Left lobe of liver (tissue), 1 donor: ENCODE data around the gene POSTN.

- PRO-cap, result unidirectional peak, minus-strand start at chr13:35124266
These were observed 182.0 kb downstream of the NBEA start for GRCh38 chr13:35124113-35124394.

DNA sequence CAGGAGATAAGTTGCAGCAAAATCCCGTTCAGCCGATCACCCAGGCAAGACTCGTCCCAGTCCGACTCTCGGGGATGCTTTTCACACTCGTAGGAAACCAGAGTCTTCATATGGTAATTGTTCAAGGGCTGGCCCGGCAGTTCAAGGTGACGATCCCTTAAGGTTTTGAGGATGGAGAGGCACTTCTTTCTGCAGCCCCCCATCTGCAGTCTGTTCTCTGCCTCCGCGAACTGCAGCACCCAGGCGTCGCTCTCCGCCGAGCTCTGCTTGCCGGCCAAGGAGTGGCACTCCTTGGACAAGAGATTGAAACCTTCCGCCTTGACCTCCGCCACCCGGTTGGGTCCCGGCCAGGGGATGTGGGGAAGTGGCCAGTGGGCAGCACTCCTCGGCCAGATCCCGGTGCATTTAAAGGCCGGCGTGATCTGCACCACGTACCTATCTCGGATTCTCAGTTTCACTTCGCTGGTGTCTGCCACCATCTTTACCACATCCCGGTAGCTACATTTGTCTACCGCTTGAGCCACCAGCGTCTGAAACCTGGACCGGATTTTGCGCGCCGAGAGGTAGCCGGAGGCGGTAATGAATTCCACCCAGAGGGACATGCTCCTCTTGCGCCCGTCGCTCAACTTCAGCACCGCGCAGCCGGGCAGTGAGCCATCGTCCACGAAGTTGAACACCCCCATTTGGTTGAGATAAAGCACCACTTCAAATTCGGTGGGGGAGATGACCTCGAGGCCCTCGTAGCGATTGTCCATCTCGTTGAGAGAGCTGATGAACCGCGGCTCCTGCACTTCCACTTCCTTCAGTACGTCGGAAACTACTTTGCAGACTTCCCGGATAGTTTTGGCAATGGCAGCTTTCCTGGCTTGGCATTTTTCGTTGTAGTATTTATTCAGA, 1.0 kb downstream of the MAB21L1 start:
- PRO-cap, result no peak

GRCh38 chr13:35760222-35760520, 283.7 kb upstream of the MAB21L1 start:
- PRO-cap, result no peak

DNA sequence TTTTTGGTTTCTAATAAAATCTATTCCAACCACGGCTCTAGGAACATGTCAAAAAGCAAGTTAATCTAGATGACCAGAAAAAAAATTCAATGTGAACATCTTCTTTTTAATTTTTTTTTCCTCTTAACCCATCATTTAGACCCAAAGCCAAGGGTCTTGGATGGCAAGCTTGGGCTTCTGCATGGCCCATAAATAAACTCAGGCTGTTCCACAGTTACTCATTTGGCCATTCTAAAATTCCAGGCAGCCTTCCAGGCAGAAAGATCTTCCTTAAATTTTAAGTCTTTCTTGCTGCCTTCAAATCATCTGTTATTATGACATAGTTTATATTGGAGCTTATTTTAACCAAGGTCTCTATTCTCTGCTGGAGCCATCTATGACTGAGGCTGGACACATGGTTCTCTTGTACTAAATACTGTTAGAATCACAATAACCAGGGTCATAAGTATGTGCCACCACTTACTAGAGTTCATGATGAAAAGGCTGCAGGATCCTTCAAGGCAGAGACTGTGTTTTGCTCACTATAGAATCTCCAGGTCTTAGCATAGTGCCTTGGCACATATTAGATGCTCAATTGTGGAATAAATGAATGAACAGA, 317.4 kb upstream of the MAB21L1 start:
- PRO-cap, result no peak

DNA sequence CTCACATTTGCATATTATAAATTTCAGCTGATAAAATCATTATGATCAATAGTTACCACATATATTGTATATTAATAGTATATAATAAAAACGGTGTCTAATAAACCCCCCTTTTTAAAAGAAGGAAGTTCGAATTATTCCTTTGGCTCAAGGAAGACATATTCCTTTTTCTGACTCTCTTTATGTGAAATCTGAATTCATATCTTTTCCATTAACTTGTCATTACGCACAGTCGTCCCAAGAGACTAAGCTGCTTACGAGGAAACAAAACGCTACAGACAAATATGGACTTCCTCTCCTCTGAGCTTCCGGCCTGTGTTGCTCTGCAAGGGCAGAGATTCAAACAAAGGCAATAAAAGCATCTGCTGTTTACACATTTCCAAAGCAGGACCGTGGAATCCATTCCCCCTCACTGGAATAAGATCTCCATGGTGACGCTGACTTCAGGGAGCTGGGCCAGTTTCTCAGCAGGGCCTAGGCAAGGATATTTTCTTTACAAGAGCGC, 177.8 kb downstream of the DCLK1 start:
- PRO-cap, result no peak

GRCh38 chr13:35968124-35968512, 163.1 kb downstream of the DCLK1 start:
- PRO-cap, result no peak

DNA sequence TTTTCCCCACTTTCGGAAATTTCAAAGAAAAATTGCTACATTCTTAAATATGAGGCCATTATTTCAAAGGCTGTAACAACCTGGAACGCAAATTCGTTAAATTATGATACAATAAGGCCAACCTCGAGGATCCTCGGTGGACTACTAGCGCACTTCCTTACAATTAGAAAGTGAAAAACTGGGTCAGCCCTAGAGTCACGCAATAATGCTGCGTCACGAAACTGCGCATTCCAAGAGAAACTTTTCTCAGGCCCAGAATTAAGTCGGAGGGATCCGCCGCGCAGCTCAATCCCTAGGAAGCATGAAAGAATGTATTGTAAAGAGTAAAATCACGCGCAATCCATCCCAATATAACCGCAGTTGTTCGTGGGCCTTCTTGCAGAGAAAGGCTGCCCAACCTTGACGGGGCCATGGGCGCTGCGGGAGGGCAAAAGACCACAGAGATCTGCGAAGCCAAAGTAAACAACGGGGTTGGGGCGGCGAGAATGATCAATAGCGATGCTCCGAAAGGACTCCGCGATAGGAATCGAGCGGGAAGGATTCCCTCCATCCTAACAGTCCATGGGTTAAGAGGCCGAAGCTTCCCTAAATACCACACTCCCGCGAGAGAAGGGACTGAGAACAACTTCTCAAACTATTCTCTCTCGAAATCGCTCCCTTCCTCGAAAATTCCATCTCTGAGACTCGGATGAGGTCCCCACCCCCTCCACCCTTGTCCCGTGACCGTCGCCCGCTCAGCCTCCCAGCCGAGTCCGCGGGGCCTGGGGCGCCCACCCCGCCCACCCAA, 598 bp downstream of the SPART start:
- PRO-cap, result bidirectional peak, plus-strand start at position 255 of the sequence, minus-strand start at position 146 of the sequence; bidirectional peak, plus-strand start at position 745 of the sequence, minus-strand start at position 686 of the sequence

DNA sequence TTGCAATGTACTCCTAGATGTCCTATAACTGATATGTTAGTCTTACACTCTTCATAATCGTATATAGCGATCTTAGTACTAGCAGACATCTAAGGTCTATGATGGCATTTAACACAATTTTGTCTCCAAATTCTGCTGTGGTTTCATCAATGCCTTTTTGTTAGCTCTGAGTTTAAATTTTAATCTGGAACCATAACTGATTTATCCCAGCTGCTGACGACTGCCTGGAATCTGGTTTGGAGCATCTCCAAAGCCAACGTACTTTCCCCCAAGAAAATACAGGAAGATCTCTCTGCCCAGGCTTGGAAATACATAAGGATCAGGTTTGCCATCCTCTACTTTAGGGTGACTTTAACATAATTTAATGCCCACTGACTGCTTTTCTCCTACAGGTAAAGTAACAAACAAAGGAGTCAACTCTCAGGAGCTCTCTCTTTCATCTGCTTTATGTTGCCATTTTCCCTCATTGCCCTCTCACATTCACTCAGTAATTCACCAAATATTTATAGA, 23.1 kb upstream of the SPART start:
- PRO-cap, result bidirectional peak, plus-strand start at position 271 of the sequence, minus-strand start at position 91 of the sequence

DNA sequence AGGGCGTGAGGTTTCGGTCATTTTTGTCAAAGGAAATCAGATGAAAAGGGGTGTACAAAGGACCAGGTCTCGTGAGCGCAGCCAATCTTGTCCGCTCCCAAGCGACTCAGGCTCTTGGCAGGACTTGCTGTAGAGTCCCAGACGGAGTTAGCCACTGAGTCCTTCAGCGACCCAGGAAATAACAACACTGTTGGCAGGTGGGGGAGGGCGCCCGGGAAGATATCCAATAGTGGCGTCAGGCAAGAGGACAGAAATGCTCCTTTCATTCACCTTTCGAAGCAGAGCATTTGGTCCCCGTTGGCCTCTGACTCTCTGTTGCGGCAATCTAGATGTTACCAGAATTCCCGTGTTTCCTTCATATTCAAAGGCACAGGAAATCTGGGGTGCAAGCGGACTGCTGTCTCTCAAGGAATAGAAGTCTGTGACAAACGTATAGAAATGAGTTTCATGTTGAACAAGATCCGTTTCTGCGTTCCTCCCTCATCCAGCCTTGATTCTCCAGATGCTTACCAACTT, 1.7 kb upstream of the CCNA1 start:
- PRO-cap, result no peak

GRCh38 chr13:37598543-37599004, at the start of gene POSTN:
Gene POSTN, minus strand, starts transcription at chr13:37598768.
- PRO-cap, result no peak

- PRO-cap, result no peak
These were observed 117.1 kb upstream of the POSTN start for GRCh38 chr13:37715665-37716145.

- PRO-cap, result no peak
These were observed 30.2 kb upstream of the TRPC4 start for GRCh38 chr13:37899624-37900265.

DNA sequence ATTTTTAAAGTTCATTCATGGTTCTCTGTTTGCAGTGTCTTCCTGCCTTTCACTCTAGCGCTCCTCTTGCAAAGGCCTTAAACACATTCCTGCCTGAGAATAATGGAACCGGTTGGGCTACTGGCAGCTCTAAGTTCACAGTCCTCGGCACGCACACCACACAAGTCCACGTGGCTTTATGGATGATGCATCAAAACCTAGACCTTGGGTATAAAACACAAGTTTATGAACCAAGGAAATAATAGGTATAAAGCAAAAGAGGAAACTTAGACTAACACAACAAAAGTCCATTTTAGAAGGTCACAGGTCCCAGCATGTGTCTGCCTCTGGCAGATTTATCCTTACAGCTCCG, 65.9 kb downstream of the LHFPL6 start:
- PRO-cap, result no peak

- PRO-cap, result no peak
These were observed 494.0 kb downstream of the COG6 start for GRCh38 chr13:40149422-40149956.

DNA sequence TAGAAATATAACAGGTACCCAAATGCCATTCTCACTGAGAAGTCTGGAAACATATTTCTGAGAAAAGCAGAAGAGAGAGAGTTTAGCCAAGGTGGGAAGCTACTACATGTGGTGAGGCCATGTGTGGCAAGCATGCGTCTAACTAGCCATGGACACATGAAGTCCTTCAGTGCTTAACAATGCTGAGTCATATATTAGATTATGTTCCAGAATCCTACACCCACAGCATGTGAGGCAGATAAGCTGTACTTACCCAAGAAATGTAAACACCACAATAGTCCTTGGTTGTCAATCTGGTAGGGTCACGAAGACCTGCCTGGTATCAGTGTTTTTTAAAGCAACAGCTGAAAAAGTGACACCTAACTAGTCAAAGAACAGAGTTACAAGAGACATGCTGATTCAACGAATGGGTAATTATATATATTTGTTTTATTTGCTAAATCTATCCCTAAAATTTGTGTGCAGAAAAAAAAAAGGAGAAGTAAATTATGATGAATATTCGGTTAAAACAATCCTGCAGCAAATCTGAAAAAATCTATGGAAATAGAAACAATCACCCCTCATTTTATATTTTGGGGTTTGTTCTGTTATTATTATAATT, 484.9 kb downstream of the FOXO1 start:
- PRO-cap, result no peak

GRCh38 chr13:40259798-40260245, 406.6 kb downstream of the FOXO1 start:
- PRO-cap, result no peak

DNA sequence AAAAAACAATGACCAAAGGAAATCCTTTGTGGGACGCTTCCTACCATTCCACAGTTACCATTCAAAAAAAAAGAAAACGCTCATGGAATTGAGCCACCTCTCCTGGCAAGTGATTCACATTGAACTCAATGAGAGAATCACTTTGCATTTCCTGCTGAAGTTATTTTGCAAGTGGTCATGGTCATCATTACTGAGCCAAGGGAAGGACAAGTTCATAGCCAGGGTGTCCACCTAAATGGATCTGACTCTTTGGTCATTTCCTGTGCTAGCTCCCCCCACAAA, 352.6 kb downstream of the FOXO1 start:
- PRO-cap, result no peak

- PRO-cap, result no peak
These were observed 322.9 kb downstream of the FOXO1 start for GRCh38 chr13:40343402-40344011.

- PRO-cap, result bidirectional peak, plus-strand start at chr13:40350407, minus-strand start at chr13:40350411; unidirectional peak, minus-strand start at chr13:40350476
These were observed 316.0 kb downstream of the FOXO1 start for GRCh38 chr13:40350023-40351167.

GRCh38 chr13:40480802-40481597, 185.4 kb downstream of the FOXO1 start:
- PRO-cap, result no peak